Measurements from ENCODE around the gene SOSTDC1.

DNA sequence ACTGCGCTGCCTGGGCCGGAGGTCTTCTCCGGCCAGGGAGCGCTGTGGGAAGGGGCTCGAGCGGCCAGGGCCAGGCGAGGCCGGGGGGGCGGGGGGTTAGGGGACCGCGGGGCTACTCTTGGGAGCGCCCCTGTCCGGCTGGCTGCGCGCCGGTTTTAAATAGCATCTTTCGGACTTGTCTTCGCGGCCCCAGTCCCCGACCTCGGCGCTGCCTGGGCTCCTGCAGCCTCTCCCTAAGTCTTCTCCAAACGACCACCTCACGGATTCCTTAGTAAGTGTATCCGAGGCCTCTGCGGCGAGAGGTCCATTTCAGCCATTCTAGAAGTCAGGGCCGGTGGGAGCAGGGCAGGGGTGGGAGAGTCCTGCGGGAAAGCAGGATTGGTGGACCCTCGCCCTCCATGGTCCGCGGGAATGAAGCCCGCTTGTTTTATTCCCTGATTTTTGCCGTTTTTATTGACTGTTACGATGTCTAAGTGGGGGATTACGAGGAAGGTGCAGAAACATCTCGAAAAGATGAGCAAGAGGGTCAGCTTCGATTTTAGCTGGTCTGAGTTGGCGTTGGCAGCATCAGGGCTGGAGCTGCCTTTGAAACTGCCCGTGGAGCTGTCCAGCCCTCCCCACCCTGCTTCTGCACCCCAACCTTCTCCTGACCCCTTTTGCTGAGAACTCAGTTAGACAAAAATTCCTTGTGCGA lies 529 bp downstream of the PHF14 start:
- PRO-cap, result no peak
- RAMPAGE, long total RNA, 4 experiments, result no peak in any of the 4 experiments

GRCh38 chr7:11193831-11194278 lies 220.2 kb downstream of the PHF14 start:
- PRO-cap, result no peak
- RAMPAGE, long total RNA, 4 experiments, result no peak in any of the 4 experiments

DNA sequence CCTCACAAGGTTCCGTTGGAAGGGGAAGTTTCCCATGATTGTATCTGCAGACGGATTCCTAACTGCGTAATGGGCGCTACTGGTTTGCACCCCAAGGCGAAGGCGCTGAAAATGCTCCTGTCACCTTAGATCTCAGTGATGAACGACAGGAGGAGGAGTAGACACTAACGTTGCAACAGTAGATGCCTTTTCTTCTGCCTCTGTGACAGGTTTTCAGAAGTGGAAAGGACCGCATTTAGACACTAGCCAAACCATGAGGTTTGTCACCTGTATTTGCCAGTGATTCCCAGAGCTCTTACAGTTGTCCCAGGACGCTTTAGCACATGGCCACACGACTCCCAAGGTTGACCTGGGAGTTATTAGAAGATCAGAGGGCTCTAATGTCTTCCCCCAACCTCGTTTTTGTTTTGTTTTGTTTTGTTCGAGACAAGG lies 508 bp upstream of the VWDE start:
- PRO-cap, result no peak
- RAMPAGE, long total RNA, 4 experiments, result no peak in any of the 4 experiments

GRCh38 chr7:12556038-12556385 lies 14.5 kb upstream of the SCIN start:
- PRO-cap, result no peak
- RAMPAGE, long total RNA, 4 experiments, result no peak in any of the 4 experiments

DNA sequence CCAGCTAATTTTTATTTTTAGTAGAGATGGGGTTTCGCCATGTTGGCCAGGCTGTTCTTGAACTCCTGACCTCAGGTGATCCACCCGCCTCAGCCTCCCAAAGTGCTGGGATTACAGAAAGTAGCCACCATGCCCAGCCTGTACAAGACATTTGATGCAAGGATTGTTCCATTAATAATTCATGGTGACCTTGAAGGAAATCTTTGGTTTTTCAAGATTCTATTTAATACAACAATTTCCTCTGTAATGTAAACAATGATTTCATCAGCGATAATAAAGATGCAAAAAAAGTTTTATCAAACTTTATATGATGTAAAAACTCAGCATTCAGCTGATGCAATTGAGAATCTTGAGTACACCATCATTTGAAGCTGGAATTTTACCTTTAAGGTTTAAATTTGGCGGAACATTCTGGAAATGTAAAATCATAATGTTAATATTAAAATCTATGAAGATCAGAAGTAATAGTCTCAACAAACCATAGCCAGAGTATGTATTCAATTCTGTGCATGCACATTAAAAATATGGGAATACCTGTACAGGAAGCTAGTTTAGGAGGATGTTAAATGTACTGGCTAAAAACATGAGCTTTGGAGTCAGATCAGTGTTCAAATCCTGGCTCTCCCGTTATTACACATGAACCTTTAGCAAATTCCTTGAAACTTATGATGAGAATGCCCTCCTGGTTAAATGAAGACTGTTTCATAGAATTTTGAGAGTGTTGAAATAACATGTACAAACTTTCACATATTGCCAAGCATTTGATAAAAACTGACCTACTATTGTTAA lies 4.4 kb downstream of the ARL4A start:
- PRO-cap, result no peak
- RAMPAGE, long total RNA, 4 experiments, result no peak in any of the 4 experiments

DNA sequence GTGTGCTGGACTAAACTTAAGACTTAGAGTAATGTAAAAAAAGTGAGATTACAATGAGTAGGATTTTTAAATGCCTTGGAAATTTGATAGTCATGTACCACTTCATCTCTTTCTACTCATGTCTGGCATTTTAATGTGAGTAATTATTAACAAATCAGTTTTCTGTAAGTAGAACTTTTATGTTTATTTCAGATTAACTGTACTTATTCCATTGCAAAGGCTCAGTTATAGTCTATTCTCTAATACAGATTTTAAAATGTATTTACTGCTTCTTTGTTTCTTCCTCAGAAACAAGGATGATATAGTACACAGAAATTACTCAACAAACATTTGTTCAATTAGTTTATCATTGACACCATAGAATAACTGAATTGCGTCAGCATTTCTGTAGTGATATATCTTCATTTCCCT lies 196.8 kb downstream of the ARL4A start:
- PRO-cap, result no peak
- RAMPAGE, long total RNA, 4 experiments, result no peak in any of the 4 experiments

GRCh38 chr7:14313120-14313555 lies 323.7 kb upstream of the ETV1 start:
- PRO-cap, result no peak
- RAMPAGE, long total RNA, 4 experiments, result no peak in any of the 4 experiments

- PRO-cap, result no peak
- RAMPAGE, long total RNA, 4 experiments, result no peak in any of the 4 experiments
These were observed 113.0 kb upstream of the DGKB start for GRCh38 chr7:15015318-15016192.

- PRO-cap, result no peak
- RAMPAGE, long total RNA, 4 experiments, result no peak in any of the 4 experiments
These were observed 4.5 kb downstream of the AGMO start for GRCh38 chr7:15557254-15557685.

- PRO-cap, result no peak
- RAMPAGE, long total RNA, 4 experiments, result no peak in any of the 4 experiments
These were observed 159.7 kb downstream of the CRPPA start for GRCh38 chr7:16261480-16262232.

- PRO-cap, result no peak
- RAMPAGE, long total RNA, 4 experiments, result no peak in any of the 4 experiments
These were observed 156.3 kb downstream of the CRPPA start for GRCh38 chr7:16264908-16265620.

DNA sequence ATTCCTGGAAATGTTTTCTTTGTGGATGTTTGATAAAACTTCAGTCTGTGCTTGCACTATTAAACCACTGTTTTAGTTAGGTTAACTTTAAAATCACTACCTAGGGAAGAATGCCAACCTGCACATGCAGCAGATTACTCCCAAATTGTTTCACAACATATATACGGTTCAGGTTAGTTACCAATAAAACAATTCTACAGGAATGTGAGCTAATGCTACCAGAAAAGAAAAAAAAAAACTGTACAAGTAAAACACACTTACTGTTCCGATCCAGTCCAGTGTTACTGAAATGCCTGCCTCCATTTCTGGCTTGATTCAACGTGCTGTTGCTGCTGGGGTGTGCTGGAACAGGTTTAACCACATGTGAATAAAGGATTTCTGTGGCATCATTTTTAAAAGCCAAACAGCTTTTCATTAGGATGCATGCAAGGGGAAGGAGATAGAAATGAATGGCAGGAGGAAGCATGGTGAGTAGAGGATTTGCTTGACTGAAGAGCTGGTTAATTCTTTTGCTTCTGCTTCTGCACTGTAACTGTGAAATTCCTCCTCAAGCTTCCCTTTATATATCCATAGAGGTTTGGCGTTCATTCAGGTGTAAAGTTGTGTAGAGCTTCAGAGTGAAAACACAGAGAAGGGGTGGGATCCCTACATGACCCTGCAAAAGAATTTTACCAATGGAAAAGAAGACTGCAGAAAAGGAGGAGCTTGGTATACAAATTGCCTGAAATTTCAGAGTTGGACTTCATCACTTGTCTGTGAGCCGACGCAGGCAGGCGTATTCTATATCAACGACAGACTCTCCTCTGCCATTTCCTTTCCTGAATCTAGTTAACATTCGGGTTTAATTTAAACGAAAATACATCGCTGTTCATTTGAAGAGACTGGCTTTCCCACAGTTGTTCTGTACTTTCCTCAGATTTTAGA lies at the start of gene SOSTDC1:
Gene SOSTDC1, minus strand, starts transcription at position 536 of the 924 bp plus-strand sequence.
- PRO-cap, result unidirectional peak, plus-strand start at position 745 of the sequence
- RAMPAGE, long total RNA, 4 experiments, result start-site peak on the minus strand in 2 of 4 experiments, centred at positions 610 to 638 of the sequence, 9 to 13 reads per replicate

DNA sequence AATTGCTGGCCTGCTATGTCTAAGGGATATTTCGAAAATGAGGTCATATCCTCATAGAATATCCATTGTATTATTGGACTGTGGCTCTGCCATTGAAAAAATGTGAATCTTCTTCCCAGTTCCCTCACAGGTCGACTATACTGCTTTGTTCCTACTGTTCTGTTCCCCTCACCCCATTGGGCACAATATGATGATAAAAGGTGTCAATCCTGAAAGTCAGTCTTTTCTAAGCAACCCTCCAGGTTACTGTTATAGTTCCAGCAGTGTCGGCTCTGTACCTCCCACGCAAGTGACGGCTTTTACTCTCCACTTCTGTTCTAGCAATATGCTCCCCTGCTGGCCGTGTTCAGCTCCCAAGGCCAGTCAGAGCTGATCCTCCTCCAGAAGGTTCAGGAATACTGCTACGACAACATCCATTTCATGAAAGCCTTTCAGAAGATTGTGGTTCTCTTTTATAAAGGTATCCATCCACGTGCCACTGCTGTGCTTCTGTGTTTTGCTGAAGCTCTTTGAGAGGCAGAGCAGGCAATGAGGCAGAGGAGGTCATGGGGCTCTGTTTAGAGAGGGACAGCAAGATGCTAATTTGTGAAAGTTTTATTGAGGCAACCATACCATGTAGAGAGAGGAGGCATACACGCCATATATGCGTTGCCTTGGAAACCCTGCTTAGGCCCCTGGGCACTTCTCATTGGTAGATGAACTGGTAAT lies 51.9 kb downstream of the BZW2 start:
- PRO-cap, result no peak
- RAMPAGE, long total RNA, 4 experiments, result no peak in any of the 4 experiments

- PRO-cap, result no peak
- RAMPAGE, long total RNA, 4 experiments, result no peak in any of the 4 experiments
These were observed 12.8 kb downstream of the AGR2 start for GRCh38 chr7:16791796-16792529.

DNA sequence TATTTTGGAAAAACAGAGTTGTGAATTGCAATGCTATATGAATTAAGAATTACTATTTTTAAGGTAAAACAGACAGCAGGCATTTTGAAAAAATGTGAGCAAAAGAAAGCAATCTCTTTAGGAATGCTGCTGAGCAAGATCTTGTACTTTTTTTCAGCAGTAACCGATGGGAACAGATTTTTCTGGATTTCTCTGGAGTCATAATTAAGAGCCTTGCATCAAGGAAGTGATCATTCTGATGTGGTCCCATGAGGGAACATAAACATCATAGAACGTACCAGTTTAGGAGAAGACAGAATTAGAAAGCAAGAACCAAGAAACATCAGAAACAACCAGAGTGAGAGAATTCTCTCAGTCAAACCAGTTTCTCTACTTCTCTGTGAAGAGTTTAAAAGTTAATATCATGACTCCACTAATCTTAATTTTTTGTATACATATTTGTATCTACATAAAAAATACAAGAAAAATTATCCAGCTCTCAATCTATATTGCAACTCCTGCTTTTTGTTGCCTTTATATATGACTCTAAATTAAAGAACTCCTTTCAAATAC lies 157.1 kb upstream of the AGR3 start:
- PRO-cap, result no peak
- RAMPAGE, long total RNA, 4 experiments, result no peak in any of the 4 experiments

GRCh38 chr7:17276361-17276735 lies 22.1 kb upstream of the AHR start:
- PRO-cap, result no peak
- RAMPAGE, long total RNA, 4 experiments, result no peak in any of the 4 experiments

- PRO-cap, result no peak
- RAMPAGE, long total RNA, 4 experiments, result no peak in any of the 4 experiments
These were observed 6.9 kb downstream of the AHR start for GRCh38 chr7:17305420-17305746.

- PRO-cap, result no peak
- RAMPAGE, long total RNA, 4 experiments, result no peak in any of the 4 experiments
These were observed 188.4 kb downstream of the AHR start for GRCh38 chr7:17486883-17487209.

DNA sequence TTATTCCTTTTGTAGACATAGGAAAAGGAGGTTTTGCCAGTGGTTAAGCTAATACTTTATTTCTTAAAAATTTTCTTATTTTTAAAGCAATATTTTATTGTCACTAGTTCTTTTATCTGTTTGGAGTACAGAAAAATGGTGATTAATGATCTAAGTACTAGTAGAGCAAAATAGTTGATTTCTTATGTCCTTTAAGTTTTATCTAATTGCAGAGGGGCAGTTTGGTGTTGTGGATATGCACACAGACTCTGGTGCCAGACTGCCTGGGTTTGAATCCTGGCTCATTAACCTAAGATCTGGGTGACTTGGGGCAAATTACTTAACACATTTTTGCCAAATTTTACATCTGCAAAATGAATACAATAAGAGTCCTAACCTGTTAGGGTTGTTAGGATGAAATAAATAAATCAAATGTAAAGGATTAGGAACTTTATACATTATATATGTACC lies 10.7 kb upstream of the PRPS1L1 start:
- PRO-cap, result no peak
- RAMPAGE, long total RNA, 4 experiments, result no peak in any of the 4 experiments

GRCh38 chr7:18200680-18201248 lies 173.1 kb upstream of the PRPS1L1 start:
- PRO-cap, result unidirectional peak, plus-strand start at chr7:18201067
- RAMPAGE, long total RNA, 4 experiments, result no peak in any of the 4 experiments